ENCODE measurements around the genes NSMCE4A, TACC2 and CHST15.

- RRBS: no CpG with 5 or more reads among the region's 4 CpGs
Observed at GRCh38 chr10:121965097-121965554, 9.9 kb downstream of the NSMCE4A start.

DNA sequence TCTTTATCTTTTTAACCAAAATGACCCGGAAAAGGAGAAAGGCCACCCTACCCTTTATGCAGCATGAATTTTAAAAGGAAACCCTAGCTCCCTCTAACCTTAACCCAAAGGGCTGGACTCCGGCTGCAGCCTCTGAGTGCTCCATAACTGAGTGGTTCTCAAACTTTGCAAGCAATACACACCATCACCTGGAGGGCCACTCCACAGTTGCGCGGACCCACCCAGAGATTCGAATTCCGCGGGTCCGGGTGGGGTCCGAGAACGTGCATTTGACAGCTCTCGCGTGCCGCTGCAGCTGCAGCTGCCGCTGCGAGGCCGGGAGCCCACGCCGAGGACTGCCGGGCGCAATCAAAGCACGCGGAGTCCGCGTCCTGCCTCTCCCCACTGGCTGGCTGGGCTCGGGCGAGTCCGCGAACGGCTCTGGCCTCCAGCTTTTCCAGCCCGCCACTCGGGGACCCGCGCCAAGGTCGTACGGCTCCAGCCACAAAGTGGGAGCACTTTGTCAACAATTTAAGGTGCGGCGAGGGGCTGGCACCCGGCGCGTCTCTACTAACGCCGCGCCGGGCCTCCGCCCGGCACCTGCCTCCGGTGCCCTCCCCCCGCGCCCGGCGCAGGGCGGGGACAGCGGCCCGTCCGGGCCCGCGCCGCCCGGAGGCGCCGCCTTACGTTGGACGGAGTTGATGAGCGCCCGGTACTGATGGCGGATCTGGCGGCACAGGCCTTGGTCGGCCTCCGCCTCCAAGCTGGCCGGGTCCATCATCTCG is 627 bp downstream of the NSMCE4A start:
- RRBS: 2% methylated on average over 16 of the region's 71 CpGs

DNA sequence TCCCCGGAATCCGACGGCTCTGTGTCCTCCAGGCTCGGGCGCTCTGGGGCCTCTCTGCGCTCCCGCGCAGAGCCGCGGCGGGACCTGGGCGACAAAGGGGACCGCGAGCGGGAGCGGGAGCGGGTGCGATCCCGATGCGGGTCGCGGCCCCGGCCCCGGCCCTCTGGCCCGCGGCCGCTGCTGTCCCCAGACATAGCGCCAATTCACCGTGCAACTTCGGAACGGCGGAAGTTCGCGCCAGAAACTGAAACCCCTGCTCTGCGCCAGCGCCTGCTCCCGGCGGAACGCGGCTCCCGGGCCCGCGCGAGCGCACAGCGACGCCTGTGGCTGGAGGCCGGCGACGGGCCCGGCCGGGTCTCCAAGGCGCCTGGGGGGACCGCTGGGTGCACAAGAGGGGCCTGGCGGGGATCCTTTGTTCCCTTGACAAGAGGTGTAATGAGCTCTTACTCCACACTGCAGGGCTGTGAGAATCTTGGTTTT is at the start of gene NSMCE4A:
Gene NSMCE4A (minus strand): TSS at position 246 of the 480 bp plus-strand sequence.
- RRBS: 3% methylated on average over 8 of the region's 55 CpGs

DNA sequence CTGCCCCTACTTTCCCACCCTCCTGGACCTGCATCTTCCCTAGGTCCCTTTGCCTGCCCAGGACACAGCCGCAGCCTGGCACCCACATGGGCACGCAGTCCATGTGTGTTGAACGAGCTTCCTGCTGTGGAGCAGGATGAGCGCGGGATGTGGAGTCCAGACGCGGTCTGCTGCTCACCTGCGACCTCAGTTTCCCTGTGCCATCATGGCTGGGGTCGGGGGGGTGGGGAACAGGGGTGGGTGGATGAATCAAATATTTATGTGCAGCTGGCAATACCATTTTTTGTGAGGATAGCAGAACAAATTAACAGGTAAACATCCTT is 396 bp upstream of the NSMCE4A start:
- RRBS: no CpG with 5 or more reads among the region's 9 CpGs

DNA sequence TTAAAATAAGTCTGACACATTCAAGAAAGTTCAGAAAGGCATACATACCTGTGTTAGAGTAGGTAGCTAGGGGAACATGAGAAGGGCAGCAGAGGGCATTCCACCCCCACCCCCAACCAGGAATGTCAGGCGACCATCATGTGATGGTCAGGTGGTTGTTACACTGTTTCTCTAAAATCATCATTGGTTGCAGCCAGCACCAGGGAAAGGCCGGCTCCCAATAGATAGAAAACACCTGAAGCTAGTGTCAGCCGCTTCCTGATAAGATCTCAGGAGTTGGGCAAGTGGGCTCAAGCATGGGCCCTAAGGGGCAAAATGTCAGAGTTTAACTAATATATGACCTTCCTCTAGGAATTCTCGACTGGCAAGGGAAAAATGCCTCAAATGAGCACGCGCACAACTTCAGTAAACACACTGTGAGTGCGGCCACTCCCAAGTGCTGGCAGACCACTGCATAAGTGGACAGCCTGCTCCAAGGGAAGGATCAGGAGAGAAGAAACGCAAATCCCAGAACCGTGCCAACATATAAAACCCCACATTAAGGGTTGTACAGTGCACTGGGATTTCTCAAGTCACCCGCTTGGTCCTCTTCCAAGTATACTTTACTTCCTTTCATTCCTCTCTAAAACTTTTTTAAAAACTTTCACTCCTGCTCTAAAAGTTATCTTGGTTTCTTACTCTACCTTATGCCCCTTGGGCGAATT is at the start of gene TACC2:
Gene TACC2 (plus strand): TSS at position 455 of the 704 bp plus-strand sequence.
- RRBS: no CpG with 5 or more reads among the region's 11 CpGs

- RRBS: no CpG with 5 or more reads among the region's 11 CpGs
Observed at GRCh38 chr10:122062939-122063681, 74.1 kb downstream of the TACC2 start.

GRCh38 chr10:122120868-122121495 is 132.0 kb downstream of the TACC2 start:
- RRBS: no CpG with 5 or more reads among the region's 10 CpGs

- RRBS: no CpG with 5 or more reads among the region's 2 CpGs
Observed at GRCh38 chr10:122263961-122264593, 7.0 kb upstream of the BTBD16 start.

DNA sequence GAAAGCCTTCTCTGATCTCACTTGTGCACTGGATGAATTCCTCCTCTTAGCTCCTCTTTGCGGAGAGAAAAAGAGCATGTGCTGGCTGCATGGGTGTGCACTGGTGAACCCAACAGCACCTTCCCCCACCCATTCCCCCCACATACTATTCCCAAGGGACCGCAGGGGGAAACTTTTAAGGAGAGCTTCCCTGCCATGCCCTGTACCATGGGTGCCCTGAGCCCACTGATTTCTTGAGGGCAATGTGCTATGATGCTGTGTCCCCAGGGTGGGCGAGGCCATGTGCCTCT is 50.4 kb upstream of the PLEKHA1 start:
- RRBS: no CpG with 5 or more reads among the region's 3 CpGs

- RRBS: no CpG with 5 or more reads among the region's 9 CpGs
Observed at GRCh38 chr10:122636884-122637459, 35.7 kb upstream of the SPADH start.

GRCh38 chr10:123808955-123809326 is 82.7 kb downstream of the CPXM2 start:
- RRBS: no CpG with 5 or more reads among the region's 6 CpGs

- RRBS: no CpG with 5 or more reads among the region's 5 CpGs
Observed at GRCh38 chr10:123997911-123998489, 95.4 kb downstream of the CHST15 start.

GRCh38 chr10:124063649-124064754 is 29.4 kb downstream of the CHST15 start:
- RRBS: no CpG with 5 or more reads among the region's 22 CpGs

DNA sequence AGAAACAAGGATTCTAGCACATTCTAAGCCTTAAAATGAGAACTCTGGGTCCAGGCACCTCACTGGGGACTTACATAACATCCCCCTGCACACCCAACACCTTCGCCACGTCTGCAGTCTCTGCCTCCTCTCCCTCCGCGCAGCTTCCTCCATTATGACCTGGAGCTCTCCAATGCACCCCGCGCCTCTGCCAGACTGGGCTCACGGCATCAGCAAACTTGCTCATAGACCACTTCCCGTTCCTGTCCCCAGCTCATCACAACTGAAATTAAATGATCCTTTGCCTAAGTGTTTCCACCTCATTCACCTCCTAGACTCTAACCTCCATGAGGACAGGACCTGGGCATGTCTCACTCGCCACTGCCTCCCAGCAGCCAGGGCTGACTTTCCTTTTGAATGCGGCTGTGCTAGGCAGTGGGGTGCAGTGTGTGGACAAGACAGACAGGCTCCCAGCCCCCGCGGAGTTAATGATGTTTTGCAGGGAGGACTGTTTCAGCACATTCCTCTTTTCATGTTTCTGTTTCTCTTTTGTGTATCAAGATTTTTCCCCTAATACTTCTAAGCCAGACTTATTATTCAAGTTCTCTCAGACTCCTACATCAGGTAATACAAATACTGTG is 18.8 kb downstream of the CHST15 start:
- RRBS: no CpG with 5 or more reads among the region's 12 CpGs

DNA sequence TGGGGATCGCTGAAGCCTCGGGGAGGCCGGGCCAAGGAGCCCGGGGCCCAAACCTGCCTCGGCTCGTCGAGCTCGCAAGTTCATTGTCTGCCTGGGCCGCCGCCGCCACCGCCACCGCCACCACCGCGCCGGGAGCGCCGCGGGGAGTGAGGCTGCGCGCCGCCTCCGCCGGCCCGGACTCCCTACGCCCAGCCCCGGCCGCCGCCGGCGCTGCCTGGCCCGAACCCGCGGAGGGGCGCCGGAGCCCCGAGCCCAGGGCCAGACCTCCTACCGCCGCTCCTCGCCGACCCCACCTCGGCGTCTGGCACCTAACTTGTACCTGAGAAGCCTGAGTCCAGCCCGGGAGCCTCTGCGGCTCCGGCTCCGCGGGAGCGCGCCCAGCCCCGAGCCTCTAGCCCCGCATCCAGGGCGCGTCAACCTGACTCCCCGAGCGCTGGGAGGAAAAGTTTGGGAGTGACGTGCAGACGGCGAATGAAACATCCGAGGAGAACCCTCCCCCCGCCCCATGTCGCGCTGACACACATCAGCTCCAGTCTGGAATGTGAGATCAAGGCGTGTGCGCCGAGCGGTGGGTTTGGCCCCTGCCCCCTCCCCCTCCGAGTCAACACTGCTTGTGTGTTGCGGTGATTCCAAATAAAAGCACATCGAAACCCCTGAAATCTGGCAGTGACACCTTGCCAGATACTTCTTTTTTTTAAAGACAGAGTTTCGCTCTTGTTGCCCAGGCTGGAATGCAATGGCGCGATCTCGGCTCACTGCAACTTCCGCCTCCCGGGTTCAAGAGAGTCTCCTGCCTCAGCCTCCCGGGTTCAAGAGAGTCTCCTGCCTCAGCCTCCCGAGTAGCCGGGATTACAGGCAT is at the start of gene CHST15:
Gene CHST15 (minus strand): TSS at position 449 of the 859 bp plus-strand sequence.
- RRBS: under 1% methylated on average over 17 of the region's 79 CpGs

DNA sequence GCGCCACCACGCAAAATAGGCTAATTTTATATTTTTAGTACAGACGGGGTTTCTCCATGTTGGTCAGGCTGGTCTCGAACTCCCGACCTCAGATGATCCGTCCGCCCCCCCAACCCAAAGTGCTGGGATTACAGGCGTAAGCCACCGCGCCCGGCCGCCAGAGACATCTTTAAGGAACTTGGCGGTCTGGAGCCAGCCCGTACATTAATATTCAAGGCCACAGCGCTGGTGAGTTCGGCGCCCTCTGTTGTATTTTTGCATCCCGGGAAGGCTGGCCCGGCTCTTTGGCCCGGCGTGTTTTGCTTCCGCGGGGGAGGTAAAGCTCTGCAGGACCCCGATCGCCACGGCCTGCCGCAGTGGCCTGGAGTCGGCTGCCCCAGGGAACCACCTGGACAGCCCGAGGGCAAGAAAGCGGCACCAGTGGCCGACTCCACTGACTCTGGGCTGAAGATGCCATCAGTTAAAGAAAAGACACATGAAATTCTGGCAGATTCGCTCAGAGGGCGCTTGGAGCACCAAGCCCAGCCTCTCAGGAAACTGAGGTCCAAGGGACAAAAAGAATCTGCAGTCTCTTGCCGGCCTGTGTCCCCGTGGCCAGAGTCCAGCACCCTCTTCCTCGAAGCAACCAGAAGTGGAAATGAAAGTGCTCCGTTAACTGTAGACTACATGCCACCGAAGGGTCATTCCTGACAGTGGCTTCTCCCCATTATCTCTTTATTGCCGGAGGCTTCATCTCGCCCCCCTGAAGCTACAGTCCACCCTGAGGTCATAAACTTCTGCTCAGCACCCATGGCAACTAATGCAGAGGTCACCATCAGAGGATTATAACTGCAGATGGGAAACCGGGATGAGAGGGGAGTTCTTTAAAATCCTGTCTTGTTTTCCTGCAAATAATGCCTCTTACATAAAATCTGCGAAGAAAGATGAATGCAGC is 878 bp upstream of the CHST15 start:
- RRBS: no CpG with 5 or more reads among the region's 42 CpGs

GRCh38 chr10:124144879-124145515 is 51.6 kb upstream of the CHST15 start:
- RRBS: no CpG with 5 or more reads among the region's 10 CpGs

GRCh38 chr10:124151960-124152525 is 58.6 kb upstream of the CHST15 start:
- RRBS: no CpG with 5 or more reads among the region's 19 CpGs

DNA sequence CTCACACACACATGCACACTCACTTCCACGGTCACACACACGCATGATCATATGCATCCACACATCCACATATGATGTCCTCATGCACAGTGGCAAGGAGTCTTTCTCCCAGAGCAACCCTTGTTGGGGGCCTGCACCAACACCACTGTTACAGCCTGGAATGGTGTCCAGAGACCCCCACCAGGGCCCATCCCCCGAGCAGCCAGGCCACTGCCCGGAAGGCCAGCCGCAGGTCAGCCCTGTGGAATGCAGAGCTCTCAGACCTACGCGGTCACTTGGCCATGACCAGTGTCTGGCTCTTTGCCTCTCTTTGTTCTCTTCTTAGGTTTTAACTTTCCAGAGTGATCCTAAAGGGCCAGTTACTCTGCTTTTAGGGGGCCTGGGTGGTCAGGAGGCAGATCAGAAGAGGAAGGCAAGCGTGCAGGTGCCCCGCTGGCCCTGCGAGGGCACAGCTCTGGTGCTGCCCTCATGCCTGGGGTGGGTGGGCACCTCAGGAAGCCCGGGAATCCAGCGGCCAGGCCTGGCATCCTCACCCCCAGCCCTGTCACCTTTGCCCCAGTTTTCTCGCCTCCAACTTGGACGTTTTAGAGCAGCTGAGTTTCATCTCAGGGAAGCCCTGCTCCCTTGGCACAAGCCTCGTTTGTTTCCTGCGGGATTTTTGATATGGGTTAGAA is 62.4 kb upstream of the CHST15 start:
- RRBS: no CpG with 5 or more reads among the region's 16 CpGs

- RRBS: 1% methylated on average over 19 of the region's 68 CpGs
Observed at GRCh38 chr10:124388959-124389689, 29.6 kb downstream of the OAT start.

Data from cardiac fibroblast (primary cell).